ENCODE measurements around a stretch of chr1.

DNA sequence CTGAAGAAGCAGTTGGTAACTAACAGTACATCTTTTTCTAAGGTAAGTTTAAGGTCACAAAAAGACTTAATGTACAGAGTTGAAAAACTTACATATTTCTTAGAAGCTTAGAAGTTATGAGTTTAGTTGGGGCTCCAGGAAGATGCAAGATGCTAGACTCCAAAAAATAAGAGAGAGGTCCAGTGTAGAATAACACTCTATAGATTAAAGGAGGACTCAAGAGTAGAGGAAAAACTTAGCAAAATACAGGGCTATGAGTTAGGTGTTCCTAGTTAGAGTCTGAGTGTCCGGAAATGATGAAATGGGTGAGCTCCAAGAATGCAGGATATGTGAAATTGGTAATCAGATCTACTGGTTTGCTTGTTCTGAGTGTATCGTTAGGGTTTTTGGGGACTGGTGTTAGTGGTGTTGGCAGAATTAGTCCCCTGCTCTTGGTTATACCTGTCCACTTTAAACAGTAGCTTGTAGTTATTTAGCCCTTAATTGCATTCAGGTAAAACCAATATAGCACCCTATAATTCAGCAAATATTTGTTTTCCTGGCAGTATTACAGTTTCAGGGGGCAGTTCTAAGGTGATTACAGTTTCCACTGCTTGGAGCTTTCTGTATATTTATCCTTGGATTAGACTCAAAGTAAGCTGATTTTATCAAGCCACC, 332.6 kb downstream of the CHRM3 start:
- PRO-cap = no peak

DNA sequence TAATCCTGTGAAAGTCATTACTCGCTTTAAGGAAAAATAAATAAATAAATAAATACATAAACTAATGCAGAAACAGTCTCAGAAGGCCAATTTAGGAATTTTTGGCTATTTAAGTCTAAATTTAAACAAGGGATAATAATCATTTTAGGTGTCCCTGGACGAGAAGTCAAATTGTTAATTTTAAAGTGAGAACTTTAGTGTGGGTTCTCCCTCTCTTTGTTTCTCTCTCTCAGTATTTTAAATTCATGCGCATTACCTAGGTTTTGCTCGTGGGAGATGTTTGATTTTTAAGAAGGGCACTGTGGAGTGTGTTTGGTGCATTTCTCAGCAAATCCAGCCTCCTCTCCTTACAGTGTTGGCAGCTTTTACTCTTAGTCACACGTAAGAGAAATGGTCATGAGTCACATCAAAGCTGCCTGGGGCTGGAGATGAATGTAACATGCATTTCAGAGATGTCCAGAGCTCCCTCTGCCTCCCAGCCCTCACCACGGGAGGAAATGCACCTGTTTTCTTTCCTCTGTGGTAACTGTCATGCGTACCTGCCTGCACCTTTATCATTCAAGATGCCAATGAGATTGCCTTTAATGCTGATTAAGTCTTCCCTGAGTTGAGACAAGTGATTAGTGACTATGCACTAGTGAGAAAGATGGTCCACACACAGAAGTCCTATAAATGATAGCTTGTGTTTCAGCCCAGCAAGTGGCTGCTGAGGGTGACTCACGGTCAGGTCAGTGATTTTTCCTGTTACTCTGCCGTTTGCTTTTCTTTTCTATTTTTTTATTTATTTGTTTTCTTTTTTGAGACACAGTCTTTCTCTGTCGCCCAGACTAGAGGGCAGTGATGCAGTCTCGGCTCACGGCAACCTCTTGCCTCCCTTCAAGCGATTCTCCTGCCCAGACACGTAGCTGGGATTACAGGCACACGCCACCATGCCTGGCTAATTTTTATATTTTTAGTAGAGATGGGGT, 277.4 kb upstream of the FMN2 start:
- PRO-cap = no peak

GRCh38 chr1:239952740-239953327, 138.8 kb upstream of the FMN2 start:
- PRO-cap = no peak

DNA sequence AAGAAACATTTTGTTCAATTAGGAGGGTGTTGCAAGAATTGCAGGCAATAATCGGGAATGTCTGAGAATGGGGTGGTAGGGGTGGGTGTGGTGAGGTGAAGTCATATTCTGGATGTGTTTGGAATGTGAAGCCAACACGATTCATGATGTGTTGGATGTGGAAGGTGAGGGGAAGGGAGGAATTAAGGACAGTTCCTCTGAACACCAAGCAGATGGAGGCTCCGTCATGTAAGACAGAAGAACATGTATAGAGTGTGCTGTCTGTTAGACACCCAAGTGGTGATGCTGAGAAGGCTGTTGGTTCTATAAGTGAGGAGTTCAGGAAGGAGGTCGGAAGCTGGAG, 193.4 kb downstream of the FMN2 start:
- PRO-cap = no peak

GRCh38 chr1:240674653-240675179, 62.8 kb upstream of the GREM2 start:
- PRO-cap = no peak

DNA sequence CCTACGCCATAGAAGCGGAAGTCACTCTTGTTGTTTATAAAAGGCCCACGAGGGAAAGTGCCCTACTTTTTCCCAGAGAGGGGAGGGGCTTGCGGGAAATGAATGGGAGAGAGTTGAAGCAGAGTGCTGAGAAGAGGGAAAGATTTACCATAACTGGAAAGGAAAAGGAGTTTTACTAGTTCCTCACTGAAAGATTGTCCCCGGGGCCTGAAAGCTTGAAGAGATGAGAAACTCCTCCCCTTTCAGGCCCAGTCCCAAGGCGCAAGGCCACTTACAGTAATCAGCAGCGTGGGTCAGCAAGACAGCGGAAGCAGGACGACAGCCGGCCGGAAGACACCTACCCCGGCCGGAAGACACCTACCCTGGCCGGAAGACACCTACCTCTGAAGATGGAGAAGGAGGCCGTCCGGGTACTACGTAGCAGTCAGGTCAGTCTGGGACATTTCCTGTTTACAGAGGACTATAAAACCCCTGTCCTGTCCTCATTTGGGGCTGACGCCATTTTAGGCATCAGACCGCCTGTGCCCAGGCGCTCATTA, 222.3 kb downstream of the RGS7 start:
- PRO-cap = no peak

GRCh38 chr1:241551570-241552720, 19.8 kb downstream of the KMO start:
- PRO-cap = no peak

- PRO-cap = no peak
These were observed 27.6 kb downstream of the CHML start for GRCh38 chr1:241612473-241613099.

- PRO-cap = no peak
These were observed 530 bp downstream of the MAP1LC3C start for GRCh38 chr1:241998215-241998920.

GRCh38 chr1:243246751-243247262, 8.3 kb downstream of the CEP170 start:
- PRO-cap = no peak

GRCh38 chr1:243264475-243265224, 8.8 kb downstream of the SDCCAG8 start:
- PRO-cap = no peak

GRCh38 chr1:243323466-243323879, 67.6 kb downstream of the SDCCAG8 start:
- PRO-cap = no peak

DNA sequence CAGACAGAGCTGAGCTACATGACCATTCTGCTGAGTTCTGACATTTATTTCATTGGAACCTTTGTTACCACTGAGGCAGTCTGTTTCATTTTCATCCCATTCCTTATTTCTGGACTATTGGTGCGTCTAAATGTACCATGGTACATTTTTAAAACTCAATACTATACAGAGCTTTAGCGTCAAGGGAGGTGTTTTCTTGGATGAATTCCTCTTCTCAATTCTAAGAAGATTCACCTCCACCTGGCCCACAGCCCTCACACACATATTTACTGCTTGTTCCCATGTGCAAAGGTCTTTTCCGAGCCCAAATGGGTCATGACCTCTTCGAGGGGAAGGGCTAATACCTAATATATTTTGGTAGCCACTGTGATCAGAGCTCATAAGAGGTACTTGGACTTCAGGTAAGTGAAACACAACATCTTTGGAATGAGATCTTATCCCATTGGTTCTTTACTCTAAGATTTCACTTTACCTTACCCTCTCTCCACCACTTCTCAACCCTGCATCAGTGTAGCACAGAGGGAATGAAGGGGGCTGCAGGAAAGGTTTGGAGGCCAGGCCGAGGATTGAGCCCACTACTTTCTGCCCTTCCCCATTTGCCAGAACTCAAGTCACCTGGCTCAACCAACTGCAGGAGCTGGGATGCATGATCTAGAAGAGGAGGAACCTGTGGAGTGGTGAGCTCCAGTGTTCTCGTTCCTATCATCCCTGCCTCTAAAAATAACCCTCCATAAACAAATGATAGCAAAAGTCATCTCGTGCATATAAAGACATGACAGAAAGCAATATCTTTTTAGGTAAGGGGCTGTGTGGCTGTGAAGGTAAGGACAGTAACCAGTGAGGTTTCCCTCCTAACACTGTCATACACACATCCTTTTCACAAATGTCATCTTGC, 206.0 kb downstream of the SDCCAG8 start:
- PRO-cap = no peak

GRCh38 chr1:243706063-243706439, 144.0 kb downstream of the AKT3 start:
- PRO-cap = no peak

DNA sequence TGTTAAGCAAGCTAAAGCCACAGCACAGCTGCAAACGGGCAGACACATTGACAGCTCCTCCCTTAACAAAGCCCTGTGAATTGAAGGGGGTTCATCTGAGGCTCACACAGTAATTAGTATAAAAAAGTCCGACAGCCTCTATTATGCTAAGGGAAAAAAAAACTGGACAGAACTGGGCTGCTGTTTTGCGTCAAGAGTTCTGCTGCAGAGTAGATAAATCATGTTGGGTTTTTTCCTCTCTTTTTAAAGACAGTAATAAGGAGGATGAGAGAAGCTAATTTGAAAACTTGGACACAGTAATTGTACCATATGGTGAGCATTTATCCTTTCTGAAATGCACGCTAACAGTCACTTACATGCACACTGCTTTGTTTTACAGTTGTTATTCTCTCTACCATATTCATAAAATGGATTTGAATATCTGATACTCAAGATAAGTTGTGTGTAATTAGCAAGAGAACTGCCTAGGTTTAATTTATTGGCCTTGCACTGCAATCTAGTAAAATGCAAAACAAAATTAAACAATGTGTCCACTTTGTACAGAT, 136.2 kb downstream of the AKT3 start:
- PRO-cap = no peak

GRCh38 chr1:244063502-244063994, 12.5 kb downstream of the ZBTB18 start:
- PRO-cap = no peak

GRCh38 chr1:244104187-244104827, 53.2 kb downstream of the ZBTB18 start:
- PRO-cap = no peak

DNA sequence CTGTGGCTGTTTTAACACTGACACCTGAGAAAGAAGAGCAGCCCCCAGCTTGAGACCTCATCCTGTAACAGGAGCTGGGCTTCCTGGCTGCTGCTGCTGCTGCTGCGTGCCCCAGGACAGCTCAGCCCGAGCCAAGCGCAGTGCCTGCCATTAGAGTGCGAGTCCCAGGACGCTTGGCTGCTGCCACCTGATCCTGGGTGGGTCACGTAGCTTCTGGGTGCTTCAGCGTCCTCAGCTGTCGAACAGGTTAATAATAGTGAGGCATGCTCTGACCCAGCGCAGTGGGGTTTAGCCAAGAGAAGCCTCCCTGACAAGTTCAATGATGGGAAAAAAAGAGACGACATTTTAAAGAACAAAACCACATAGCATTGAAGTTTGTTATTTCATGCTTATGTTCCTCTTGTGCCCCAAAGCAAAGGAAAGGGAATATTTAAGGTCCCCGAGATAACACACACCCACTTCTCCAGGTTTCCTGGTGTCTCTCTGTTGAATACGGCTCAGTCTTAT, 118.0 kb upstream of the C1orf100 start:
- PRO-cap = no peak

DNA sequence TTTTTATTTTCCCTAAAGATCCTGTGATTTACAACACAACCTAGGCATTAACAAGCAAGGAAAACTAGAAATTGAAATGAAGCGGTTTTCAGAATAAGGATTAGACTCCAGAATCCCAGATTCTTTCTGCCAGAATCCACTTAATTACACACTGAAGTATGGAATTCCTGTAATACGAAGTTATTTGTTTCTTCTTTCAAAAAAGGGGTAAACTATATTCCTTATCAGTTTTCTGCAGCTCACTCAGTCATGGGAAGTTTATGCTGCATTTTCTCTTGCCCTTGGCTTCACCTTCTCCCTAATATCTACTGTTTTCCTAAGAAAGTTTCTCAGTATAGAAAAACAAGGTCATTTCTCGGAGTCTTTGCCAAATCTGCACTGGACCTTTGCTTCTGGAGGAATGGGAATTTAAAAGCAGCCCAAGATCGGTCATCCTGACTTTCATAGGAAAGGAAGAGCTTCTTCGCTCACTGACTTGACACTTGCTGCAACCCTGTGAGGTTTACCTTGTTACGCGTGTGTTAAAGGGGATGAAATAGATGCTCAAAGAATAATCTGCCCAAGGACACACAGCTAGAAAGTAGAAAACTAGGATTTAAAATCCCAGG, 51.5 kb upstream of the C1orf100 start:
- PRO-cap = no peak

- PRO-cap = no peak
These were observed 32.7 kb upstream of the C1orf100 start for GRCh38 chr1:244319643-244320176.

Measured in penis (tissue), 1 donor.